ENCODE measurements around a stretch of chr2.

DNA sequence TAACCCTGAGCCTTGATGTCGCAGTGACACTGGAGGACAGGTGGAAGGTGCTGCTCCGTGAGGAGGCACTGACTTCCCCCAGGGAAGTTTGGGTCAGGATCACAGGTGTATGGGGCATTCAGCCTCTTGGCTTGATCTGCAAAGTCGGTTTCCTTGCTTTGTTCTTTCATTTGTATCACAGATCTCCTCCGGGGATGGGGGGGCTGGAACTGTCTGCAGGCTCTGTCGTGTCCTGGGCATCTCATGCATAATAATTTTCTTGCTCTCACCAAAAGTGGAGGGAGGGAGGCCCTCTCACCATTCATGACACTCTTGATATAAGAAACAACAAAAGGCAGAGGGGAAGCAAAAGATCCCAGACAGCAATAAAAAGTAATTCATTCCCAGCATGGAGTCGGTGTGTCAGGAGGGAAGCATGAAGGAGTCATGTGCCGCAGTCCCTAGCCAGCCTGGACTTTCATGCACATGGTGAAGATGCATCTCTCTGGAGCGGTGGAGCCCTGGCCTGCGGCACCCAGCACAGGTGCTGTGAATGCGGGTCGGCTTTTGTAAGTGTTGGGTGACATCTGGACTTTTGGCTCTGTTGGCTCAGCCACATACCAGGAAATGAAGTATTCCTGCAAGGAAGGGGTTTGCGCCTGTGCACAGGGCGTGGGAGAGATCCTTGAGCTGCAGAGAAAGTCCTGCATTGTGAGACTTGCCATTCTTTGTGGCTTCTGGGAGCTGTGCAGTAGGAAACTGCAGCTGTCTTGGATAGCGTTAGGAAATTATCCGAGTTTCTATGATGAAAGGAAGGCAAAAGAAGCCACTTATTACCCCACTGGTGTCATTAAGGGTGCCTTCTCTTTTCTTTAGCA, 119.3 kb downstream of the COPS8 start:
- RRBS: no CpG with 5 or more reads among the region's 15 CpGs

GRCh38 chr2:237296865-237297323, 117.1 kb downstream of the COL6A3 start:
- RRBS: no CpG with 5 or more reads among the region's 2 CpGs

- RRBS: no CpG with 5 or more reads among the region's 5 CpGs
Measured at GRCh38 chr2:237383860-237384564, 30.0 kb downstream of the COL6A3 start.

GRCh38 chr2:237410642-237411703, 3.0 kb downstream of the COL6A3 start:
- RRBS: no CpG with 5 or more reads among the region's 17 CpGs

- RRBS: 16% methylated on average over 3 of the region's 8 CpGs
Measured at GRCh38 chr2:237412530-237412981, 1.4 kb downstream of the COL6A3 start.

GRCh38 chr2:237422208-237422629, 8.3 kb upstream of the COL6A3 start:
- RRBS: no CpG with 5 or more reads among the region's 10 CpGs

DNA sequence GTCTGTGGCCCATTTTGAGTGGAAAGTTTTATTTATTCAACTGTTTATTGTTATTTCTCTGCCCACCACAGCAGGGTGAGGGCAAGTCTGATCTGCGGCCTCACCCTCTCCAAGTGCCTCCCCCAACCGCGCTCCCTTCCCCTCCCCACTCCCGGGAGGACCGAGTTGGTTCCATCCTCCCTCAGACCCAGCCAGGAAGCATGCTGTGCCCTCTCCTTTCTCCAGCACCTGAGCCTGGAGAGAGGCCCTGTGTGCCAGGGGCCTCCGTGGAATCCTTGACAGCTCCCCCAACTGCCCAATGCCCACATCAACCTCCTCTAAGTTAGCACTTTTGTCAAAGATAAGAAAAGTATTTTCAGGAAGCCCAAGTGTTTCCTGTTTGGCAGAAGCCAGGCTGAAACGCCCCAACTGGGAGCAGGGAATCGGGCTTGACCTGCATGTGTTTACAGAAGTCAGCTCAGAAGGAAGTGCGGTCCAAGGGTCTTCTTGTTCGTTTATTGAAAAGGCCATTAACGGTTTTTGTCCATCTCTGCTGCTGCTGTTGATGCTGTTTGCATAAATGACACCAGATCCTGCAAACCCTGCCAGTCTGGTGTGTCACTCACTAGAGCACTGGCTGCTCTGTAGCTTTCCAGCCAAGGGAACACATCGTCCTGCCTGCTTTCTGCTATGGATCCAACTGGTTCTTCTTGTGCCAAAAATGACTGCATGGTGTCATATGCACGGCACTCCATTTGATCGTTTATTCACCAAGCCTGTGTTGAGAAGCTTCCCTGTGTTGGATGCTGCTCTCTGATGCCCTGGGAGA, 35.3 kb upstream of the COL6A3 start:
- RRBS: no CpG with 5 or more reads among the region's 14 CpGs

DNA sequence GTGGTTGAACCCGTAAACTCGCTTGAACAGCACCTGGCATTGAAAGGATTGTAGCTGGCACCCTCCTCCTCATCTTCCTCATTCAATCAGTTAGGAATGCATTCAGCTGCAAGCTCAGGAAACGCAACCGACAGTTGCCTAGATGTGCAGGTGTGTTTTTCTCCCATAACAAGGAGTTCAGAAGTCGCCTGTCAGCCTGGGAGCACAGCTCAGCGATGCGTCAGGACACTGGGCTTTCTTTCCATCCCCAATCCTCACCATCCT, 11.0 kb upstream of the MLPH start:
- RRBS: no CpG with 5 or more reads among the region's 7 CpGs

- RRBS: no CpG with 5 or more reads among the region's 13 CpGs
Measured at GRCh38 chr2:237482036-237482853, 4.8 kb upstream of the MLPH start.

- RRBS: no CpG with 5 or more reads among the region's 5 CpGs
Measured at GRCh38 chr2:237488246-237488642, 1.2 kb downstream of the MLPH start.

- RRBS: no CpG with 5 or more reads among the region's 18 CpGs
Measured at GRCh38 chr2:237497638-237498308, 10.7 kb downstream of the MLPH start.

DNA sequence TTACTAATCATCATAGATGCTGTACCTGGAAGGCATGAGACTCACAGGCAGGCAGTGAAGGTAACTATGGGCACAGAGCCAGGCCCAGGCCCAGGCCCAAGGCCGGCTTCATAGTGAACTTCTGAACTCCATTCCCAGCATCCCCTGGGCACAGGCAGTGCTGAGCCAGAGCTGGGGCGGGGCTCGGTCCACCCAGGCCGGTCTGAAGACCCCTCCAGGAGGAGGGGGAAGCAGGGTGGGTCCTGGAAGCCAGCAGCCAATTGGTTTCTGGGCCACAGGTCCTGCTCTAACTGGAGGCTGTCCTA, 37.6 kb downstream of the MLPH start:
- RRBS: no CpG with 5 or more reads among the region's 4 CpGs

DNA sequence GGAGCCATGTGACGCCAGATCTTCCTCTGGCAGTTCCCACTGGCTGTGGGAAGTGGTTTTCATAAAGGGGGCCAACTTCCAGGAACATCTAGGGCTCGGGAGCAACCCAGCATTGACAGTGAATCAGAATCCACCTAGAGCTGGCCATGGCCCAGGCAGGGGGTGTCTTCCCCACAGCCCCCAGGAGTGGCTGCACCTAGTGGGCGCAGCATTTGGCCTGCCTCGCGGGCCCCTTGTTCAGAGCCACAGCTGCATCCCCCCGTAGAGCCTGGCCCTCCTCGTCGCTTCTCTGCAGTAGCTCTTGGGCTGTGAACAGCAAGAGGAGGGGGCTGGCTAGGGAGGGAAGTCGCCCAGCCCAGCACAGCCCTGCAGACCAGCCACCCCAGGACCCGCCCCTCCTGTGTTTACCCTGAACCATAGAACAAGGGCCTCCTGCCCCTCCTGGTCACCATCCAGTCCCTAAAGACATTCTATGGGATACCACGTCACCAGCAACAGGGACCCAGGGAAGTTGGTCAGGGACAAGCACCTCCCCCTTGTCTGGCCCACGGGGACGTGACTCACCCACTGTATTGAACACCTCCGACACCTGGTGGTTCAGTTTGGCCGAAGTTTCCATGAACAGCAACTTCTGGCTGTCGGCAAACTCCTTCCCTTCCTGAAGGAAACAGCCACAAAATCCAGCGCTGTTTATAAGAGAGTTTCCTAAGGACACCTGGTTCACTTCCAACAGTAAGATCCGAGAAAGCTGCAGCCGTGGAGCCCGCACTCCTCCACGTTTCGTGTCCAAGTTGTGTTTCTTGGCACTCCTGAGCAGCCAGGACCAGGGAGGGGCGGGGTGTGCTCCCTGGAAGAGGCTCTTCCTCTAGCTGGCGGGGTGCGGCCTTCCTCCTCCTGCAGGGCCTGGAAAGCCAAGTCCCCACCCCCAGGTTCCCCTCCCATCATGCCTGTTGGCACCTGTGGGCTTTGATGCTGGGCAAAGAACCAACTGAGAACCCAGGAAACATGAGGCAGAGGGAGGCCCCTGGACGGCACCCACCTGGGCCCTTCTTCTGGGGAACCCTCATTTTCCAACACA, 8.8 kb downstream of the PRLH start:
- RRBS: no CpG with 5 or more reads among the region's 26 CpGs

DNA sequence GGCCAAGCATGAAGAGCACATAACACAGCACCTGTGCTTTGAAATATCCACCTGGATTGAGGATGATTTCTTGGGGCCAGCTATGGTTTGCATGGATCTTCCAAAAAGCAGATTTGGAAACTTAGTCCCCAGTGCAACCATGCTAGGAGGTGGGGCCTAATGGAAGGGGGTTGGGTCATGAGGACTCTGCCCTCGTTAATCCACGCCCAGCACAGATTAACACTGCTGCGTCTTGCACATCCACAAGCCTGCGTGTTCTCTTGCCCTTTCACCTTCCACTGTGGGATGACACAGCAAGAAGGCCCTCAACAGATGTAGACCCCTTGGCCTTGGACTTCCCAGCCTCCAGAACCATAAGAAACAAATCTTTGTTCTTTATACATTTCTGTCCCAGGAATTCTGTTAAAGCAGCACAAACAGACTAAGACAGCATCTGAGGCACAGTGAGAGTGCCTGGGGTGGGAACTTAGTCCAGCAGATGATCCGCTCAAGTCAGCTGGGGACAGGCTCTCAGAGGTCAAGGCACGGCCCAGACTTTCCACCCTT, 2.5 kb downstream of the RAB17 start:
- RRBS: no CpG with 5 or more reads among the region's 6 CpGs

DNA sequence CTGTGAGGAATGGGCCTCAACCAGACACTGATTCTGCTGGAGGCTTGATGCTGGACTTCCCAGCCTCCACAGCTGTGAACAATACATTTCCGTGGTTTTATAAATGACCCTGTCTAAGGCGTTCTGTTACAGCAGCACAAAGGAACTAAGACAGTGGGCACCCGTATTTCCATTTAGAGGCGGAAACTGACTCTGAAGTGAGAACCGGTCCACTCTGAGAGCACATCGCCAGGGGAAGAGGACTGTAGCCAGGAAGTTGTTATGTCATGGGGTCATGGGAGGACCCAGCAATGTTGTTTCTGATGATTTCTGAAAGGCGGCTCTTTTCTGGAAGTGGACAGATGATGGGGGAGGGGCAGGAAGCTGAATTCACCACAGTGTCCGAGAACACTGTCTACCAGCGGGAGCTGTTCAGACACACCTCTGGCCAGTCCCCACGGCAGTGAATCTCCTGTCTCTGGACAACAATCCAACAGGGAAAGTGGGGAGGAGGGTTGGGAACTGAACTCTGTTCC, 2.2 kb upstream of the LRRFIP1 start:
- RRBS: no CpG with 5 or more reads among the region's 10 CpGs

- RRBS: no CpG with 5 or more reads among the region's 22 CpGs
Measured at GRCh38 chr2:237699733-237700462, 72.5 kb downstream of the LRRFIP1 start.

GRCh38 chr2:237731679-237731968, 67.0 kb upstream of the RBM44 start:
- RRBS: no CpG with 5 or more reads among the region's 6 CpGs

DNA sequence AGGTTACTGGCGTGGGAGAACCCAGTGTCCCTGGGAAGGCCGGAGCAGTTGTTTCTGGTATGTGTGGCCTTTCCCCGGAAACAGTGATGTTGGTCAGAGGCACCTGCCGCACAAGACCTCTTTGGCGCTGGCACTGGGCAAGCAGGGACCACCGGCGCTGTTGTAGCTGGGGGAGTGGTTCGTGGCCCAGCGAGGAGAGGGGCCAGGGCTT, 1.1 kb downstream of the RAMP1 start:
- RRBS: 81% methylated on average over 4 of the region's 9 CpGs

DNA sequence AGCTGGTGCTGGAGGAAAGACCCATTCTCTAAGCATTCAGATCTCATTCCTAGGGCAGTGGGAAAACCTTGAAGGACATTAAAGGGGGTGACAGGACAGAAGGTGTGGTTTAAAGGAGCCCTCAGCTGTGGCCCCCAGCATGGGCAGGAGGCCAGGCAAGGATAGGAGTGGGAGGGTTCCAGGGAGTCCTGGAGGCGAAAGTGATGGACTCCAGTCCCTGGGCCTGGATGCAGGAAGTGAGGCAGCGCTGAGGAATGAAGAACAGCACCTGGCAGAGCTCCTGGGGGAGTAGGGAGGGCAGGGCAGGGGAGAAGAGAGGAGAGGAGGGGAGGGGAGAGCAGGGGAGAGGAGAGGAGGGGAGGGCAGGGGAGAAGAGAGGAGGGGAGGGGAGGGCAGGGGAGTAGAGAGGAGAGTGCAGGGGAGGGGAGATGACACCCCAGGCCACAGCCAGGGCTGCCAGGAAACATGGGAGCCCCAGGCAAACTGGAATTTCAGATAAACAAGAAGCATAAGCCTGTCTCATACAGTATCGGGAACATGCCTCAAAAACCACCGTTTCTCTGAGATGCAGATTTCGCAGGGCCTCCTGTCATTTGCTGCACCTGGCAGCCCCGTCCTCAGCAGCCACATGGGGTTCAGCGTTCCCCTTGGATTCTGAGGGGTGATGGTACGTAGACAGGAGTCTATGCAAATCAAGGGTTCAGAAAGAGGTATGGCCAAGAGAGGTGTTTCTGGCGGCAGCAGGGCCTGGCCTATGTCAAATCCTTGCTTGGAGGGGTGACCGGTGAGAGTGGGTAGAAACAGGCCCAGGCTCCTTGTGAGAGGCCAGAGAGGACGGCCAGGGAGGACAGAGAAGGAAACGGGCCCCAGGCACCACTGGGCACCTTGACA, 5.8 kb downstream of the RAMP1 start:
- RRBS: no CpG with 5 or more reads among the region's 12 CpGs

GRCh38 chr2:237868592-237869171, 9.3 kb downstream of the RAMP1 start:
- RRBS: no CpG with 5 or more reads among the region's 20 CpGs

All from HGPS cell (cell line).